ENCODE results near the genes UGT8, SYNPO2, C4orf3 and TNIP3.

- PRO-cap, result bidirectional peak, plus-strand start at chr4:114598402, minus-strand start at chr4:114598568; bidirectional peak, plus-strand start at chr4:114598744, minus-strand start at chr4:114598645; bidirectional peak, plus-strand start at chr4:114598948, minus-strand start at chr4:114599012
- RRBS, 2 experiments, result under 1 to 2% methylated on average over 8 of the region's 85 CpGs
Observed at GRCh38 chr4:114598220-114599218, at the start of gene UGT8. Gene UGT8 (plus strand): TSS chr4:114598807.

DNA sequence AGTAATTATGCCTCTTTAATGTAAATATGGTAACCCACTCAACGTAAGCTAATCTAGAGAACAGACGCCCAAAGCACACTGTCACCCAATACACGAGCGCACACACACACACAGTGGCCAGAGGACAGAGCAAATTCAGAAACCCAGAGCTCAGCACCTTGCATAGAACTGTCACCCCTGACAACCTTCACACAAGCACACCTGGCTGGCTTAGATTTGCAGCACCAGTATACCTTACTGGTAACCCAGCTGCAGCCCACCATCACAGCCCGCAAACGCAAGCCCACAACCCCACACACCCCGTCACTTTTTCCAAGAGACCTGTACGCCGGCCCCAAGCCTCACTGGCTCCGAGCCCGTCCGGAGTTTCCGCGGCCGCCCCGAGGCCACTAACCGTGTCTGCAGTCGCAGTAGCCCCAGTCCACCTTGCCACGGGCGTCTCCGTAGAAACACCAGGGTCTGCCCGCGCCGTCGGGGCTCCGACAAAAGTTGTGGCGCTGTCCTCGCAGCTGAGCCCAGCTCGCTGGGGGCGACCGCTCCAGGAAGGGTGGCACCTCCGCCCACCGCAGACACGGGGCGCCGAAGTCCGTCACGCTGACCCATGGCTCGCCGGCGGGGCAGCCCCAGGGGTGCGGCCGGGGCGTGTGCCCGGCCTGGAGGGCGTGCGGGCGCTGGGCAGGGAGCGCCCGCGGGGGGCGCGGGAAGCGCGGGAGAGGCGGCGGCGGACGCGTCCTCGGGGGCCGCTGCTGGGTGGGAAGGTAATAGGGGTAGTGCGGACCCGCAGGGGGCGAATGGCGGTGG lies 778 bp downstream of the PRSS12 start:
- PRO-cap, result no peak
- RRBS, 2 experiments, result no CpG with 5 or more reads among the region's 66 CpGs

- PRO-cap, result no peak
- RRBS, 2 experiments, result no CpG with 5 or more reads among the region's 4 CpGs
Observed at GRCh38 chr4:118743892-118744241, 58.7 kb downstream of the METTL14 start.

DNA sequence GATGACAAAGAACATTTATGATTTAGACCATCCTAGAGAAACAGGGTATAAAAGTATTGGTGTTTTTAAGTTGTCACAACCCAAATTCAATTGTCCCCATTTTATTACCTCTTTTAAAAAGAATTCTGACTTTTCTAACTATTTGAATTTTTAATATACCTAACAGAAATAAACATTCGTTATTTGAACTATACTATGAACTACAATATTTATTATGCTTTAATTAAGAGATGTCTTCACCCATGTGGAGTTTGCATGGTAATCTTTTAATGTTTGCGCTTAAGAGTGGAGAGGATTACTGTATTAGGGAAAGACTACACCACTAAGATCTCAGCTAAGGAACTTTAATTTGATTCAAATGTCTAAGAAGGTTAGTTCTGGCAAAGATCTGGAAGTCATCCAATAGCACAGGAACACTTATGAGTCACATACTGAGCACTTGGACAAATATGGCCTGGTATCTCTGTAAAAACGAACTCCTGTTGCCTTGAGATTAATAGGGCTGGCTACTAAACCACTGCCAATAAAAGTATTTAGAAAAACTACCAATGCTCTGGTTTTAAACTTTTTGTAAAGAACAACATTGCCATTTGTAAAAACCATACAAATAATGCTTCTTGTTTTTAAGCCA lies 70.7 kb downstream of the SEC24D start:
- PRO-cap, result no peak
- RRBS, 2 experiments, result no CpG with 5 or more reads among the region's 3 CpGs

DNA sequence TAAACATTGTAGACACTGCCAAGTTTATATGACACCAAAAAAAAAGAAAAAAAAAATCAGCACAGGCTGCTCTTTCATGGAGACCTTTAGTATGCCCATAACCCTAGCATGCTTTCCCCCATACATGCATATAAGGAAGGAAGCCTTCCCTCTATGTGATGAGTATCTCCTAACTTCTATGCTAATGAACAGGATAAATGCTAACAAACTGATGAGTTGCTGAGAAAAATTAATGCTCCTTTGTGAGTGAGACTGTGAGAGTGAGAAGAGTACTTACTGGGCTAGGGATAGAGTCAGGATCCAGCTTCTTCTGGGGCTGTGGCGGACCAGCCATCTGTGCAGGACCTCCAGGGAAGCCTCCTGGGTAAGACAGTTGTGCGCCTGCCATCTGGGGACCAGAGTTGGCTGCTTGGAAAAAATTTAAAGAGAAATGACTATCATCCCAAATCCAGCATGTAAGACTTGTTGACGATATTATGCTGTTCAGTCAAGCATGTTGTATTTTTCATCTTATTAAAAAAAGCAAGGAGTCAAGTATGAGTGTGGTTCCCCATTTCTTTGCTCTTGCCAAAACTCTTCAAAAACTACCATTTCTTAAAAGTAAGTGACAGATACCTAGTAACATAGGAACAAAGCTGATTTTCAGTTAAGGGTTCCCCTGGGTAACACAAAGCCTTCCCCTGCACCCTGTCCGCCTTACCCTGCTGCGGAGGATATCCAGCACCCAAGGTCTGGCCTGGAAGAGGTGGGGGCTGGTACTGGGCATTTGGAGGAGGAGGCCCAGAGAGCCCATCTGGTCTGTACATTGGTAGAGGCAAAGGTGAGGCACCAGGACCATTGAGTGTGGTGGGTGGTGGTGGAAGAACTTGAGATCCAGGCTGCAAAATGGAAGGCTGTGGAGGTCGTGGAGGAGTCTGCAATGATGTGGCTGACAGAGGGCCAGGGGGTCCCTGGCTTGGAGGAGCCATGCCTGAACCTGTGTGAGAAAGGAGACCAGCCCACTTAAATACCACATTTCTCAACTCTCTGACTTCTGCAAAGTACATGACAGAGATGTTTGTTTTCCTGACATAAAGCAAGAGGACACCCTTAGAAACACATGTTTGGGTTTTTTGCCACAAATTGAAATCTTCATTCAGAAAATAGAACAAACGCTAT lies 20.8 kb downstream of the SEC24D start:
- PRO-cap, result no peak
- RRBS, 2 experiments, result no CpG with 5 or more reads among the region's 7 CpGs

GRCh38 chr4:118888557-118889328 lies at the start of gene SYNPO2:
Gene SYNPO2 (plus strand): TSS chr4:118888854.
- PRO-cap, result bidirectional peak, plus-strand start at chr4:118888856, minus-strand start at chr4:118888739
- RRBS, 2 experiments, result no CpG with 5 or more reads among the region's 30 CpGs

DNA sequence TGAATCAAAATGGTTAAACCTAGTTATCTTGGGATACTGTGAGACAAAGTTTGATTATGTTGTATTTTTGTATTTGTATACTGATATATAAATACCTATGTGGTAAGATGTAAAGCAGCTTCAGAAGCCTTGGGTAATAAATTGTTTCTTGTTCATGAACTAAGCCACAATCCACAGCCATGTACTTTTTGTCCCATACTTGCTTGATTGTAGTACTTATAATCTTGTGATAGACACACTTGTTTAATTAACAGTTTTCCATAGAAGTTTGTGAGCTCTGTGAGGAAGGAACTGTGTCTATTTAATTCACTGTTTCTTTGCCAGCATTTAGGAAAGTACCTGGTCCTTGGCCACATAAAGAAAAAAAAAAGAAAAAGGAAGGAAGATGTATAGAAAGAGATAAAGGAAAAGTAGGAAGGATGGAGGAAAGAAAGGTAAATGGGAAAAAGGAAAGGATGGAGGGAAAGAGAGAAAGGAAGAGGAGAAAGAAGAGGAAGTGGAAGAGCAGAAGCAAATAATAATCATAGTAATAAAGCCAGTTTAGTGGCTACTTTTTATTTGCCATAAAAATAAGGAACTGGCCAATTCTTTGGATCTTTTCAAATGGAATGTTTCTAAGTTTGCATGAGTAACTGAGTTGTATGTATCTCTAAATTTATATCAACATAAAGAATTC lies 40.2 kb downstream of the SYNPO2 start:
- PRO-cap, result no peak

GRCh38 chr4:119016481-119016946 lies 119.1 kb upstream of the MYOZ2 start:
- PRO-cap, result no peak
- RRBS, 2 experiments, result no CpG with 5 or more reads among the region's 1 CpG

GRCh38 chr4:119027790-119028200 lies 107.8 kb upstream of the MYOZ2 start:
- PRO-cap, result no peak
- RRBS, 2 experiments, result no CpG with 5 or more reads among the region's 1 CpG

DNA sequence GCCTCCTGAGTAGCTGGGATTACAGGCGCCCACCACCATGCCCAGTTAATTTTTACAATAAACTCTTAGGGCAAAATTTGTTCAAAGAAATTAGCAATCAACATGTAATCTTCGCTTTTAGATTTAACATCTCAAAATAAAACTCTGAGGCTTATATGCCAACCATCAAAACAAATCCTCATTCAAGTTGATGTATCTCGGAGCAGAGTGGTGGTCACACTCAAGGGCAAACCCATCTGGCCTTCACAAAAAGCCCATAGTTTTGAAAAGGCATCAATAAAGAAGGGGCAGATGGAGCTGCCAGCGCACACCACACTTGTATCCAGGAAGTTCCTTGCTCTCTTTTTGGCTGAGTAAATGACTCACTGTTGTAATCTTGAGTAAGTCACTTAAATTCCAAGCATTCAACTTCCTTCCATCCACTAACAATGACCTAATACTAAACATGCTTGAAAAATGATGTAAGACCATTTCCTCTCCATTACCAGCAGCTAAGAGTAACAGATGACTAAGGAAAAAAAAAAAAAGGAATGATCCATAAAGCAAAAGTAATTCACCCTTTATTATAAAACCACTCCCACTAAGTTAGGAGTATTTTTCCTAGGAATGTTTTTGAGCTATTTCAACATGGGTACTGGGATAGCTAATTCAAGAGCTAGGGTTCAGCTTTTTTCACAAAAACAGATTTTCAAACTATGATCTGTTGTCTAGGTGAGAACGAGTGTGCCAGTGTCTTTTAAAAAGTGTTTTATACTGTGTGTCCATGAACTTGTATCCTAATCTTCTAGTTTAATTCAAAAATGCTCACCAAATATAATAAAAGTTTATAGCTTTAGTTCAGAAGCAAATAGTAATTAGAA lies 32.3 kb upstream of the MYOZ2 start:
- PRO-cap, result no peak
- RRBS, 2 experiments, result no CpG with 5 or more reads among the region's 5 CpGs

GRCh38 chr4:119266938-119267572 lies 33.4 kb downstream of the C4orf3 start:
- PRO-cap, result no peak
- RRBS, 2 experiments, result no CpG with 5 or more reads among the region's 2 CpGs

DNA sequence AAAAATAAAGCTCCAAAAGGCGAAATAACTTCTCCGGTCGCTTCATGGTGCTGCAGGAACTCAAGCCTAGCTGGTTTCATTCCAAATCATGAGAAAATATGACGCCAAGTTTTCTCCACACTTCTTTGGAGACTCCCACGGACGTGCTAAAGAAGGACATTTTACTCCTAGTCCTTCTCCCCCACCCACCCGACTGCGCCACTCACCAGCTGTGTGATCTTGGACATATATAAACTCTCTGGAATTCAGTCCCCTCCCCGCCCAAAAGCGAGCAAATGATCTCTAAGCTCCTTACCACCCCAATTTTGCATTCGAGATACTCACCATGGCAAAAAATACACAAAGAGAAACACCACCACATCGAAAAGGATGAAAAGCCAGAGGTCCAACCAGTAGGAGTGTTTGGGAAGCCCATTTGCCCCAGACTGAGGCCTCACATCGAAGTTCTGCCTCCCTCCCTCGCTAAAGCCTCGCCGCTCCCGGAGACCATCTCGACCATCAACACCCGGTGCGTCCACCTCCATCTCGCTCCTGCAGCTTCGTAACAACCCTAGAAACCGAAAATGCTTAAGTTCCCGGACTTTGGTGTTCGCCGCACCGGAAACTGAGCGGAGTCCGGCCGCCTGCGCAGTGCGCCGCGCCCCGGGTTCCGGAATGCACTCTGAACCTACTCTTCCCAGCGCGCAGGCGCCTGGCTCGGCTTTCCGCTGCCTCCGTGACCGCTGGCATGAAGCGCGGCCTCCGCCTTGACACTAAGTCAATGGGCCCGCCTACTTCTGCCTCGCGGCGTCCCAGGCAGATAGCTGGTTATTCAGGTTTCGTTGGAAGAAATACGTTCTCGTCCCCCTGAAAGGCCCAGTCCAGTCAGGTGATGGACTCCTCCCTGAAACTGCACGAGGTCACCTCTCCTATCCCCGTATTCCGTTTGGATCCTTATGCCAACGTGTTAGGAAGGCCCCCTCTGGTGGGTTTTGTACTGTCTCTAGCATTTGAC lies at the start of gene C4orf3:
C4orf3 (minus strand) TSS at position 634 of the 994 bp plus-strand sequence.
- PRO-cap, result bidirectional peak, plus-strand start at position 436 of the sequence, minus-strand start at position 543 of the sequence; bidirectional peak, plus-strand start at position 702 of the sequence, minus-strand start at position 663 of the sequence; bidirectional peak, plus-strand start at position 936 of the sequence, minus-strand start at position 927 of the sequence
- RRBS, 2 experiments, result 1 to 2% methylated on average over 6 of the region's 57 CpGs

DNA sequence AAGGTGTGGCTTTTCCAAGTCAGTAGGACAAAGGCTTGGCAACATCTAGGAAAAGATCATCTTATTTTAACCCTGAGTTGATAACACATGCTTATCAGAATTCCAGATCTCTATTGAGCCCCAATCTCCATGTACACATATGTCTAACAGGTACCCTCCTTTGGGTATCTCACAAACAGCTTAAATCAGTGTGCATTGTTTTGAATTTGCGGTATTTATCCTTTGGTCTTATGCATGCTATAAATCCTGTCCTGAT lies 166.5 kb downstream of the PRDM5 start:
- PRO-cap, result no peak
- RRBS, 2 experiments, result no CpG with 5 or more reads among the region's 1 CpG

- PRO-cap, result no peak
- RRBS, 2 experiments, result no CpG with 5 or more reads among the region's 1 CpG
Observed at GRCh38 chr4:120757522-120758332, 164.8 kb downstream of the PRDM5 start.

GRCh38 chr4:120816416-120816873 lies 106.1 kb downstream of the PRDM5 start:
- PRO-cap, result no peak
- RRBS, 2 experiments, result no CpG with 5 or more reads among the region's 7 CpGs

DNA sequence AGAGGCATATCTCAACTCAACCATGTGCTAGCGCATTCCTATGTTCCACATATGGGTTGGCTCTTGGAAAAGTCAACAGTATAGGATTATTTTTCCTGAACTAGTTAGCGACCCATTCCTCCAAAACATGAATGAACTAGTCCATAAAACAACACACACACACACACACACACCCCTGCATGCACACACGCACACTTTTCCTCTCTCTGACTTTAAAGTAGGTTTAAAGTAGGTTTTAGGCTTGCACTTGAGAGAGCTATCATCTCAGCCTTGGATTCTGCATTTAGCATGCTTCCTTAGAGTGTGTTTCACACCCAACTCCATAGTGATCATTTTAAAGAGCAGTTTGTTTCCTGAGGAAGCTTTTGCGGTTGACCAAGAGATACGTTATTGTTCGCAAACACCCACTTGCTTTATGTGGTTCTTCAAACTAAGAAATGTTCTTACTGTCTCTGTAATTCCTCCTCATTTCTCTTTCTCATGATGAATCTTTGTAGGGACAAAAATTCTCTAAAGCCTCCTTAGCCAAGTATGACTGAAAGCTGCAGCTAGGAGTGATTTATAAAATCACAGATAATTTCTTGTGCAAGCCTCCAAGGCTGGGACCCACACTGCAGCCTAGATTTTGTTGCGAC lies 10.2 kb downstream of the TNIP3 start:
- PRO-cap, result no peak
- RRBS, 2 experiments, result no CpG with 5 or more reads among the region's 7 CpGs

GRCh38 chr4:121163810-121164529 lies at the start of gene TNIP3:
Gene TNIP3 (minus strand): TSS chr4:121164321.
- PRO-cap, result no peak
- RRBS, 2 experiments, result no CpG with 5 or more reads among the region's 6 CpGs

GRCh38 chr4:121221651-121222132 lies 57.6 kb upstream of the TNIP3 start:
- PRO-cap, result no peak
- RRBS, 2 experiments, result no CpG with 5 or more reads among the region's 2 CpGs

DNA sequence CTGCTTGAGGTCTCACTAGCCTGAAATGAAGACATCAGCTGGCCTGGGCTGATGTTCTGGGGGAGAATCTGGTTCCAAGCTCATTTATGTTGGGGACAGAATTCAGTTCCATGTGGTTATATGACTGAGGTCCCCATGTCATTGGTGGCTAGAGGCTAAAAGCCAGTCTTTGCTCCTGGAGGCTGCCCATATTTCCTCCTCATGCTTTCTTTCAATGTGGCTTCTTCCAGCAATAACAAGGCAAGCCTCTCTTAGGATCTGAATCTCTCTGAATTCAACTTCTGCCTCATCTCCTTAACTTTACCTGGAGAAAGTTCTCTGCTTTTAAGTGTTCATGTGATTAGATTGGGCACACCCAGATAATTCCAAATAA lies 22.0 kb upstream of the QRFPR start:
- PRO-cap, result no peak

GRCh38 chr4:121683163-121683621 lies 13.6 kb downstream of the ANXA5 start:
- PRO-cap, result no peak
- RRBS, 2 experiments, result no CpG with 5 or more reads among the region's 2 CpGs